Thyroid gland (tissue), 7 donors: ENCODE results near the genes HBA1, WDR90 and RHBDL1.

- PRO-cap, 2 experiments, result no peak in any of the 2 experiments
- RAMPAGE, long total RNA, 5 experiments, result no peak in any of the 5 experiments
Measured at GRCh38 chr16:60880-61471, 7.3 kb downstream of the SNRNP25 start.

GRCh38 chr16:64605-65077 is 7.8 kb downstream of the RHBDF1 start:
- PRO-cap, 2 experiments, result no peak in any of the 2 experiments
- RAMPAGE, long total RNA, 5 experiments, result no peak in any of the 5 experiments

- PRO-cap, 2 experiments, result peak in 2 of 2 experiments; most common plus-strand start chr16:78644 (in 1); most common minus-strand start chr16:78596 (in 1)
- RAMPAGE, long total RNA, 5 experiments, result no peak in any of the 5 experiments
Measured at GRCh38 chr16:78350-79570, 735 bp downstream of the MPG start.

GRCh38 chr16:89624-90177 is 11.7 kb downstream of the MPG start:
- PRO-cap, 2 experiments, result no peak in any of the 2 experiments
- RAMPAGE, long total RNA, 5 experiments, result no peak in any of the 5 experiments

DNA sequence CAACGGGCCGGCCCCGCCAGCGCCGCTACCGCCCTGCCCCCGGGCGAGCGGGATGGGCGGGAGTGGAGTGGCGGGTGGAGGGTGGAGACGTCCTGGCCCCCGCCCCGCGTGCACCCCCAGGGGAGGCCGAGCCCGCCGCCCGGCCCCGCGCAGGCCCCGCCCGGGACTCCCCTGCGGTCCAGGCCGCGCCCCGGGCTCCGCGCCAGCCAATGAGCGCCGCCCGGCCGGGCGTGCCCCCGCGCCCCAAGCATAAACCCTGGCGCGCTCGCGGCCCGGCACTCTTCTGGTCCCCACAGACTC is at the start of gene HBA1:
TSS of gene HBA1 (plus strand) at position 278 of the 300 bp plus-strand sequence.
- PRO-cap, 2 experiments, result no peak in any of the 2 experiments
- RAMPAGE, long total RNA, 5 experiments, result no peak in any of the 5 experiments

GRCh38 chr16:192004-192720 is 11.9 kb downstream of the HBQ1 start:
- PRO-cap, 2 experiments, result no peak in any of the 2 experiments
- RAMPAGE, long total RNA, 5 experiments, result no peak in any of the 5 experiments

DNA sequence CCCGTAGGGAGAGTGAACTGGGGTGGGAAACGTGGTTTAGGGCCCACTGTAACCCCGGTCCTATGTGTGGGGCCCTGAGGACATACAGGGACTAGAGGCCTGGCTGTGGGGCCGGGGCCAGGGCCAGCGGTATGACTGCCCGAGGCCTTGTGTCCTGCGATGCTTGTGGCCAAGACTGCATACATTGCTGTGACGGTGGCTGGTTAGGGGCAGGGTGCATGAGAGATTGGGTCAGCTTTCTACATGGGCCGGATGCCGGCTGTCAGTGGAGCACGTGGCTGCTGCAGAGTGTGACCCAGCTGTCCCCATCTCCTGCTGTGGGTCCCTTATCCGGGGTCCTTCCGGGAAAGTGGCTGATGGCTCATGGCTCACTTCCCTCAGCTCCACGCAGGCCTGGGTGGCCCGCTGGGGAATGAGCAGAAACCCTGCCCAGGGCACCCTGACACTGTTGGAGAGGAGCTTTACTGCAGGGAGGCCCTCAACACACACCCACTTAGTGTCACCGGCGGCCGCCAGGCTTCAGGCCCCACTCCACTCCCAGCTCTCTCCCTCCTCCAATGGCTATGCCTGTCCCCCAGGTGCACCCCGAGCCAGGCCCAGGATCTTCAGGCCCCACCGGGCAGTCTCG is 712 bp upstream of the RGS11 start:
- PRO-cap, 2 experiments, result no peak in any of the 2 experiments
- RAMPAGE, long total RNA, 5 experiments, result no peak in any of the 5 experiments

DNA sequence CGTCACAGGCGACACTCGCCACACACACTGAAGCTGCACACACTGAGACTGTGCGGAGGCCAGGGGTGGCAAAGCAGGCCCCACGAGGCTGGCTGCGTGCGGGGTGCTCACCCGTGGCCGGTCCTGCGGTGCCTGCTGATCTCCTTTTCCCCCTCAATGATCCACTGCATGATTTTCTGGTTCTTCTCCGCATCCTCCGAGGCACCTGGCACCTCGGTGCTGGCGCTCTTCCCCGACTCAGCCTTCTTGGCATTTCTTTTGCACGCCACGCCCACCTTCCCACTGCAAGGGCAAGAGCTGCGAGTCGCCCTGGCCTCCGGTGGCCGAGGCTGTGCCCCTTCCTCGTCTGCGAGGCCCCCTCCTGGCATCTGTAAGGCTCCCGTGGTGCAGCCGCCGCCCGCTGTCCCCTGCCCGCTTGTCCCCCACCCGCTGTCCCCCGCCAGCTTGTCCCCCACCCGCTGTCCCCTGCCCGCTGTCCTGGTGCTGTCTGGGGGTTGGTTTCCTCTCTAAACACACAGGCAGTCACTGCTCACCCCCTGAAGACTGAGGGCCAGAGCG is 14.1 kb downstream of the PDIA2 start:
- PRO-cap, 2 experiments, result no peak in any of the 2 experiments
- RAMPAGE, long total RNA, 5 experiments, result no peak in any of the 5 experiments

GRCh38 chr16:386543-387377 is 5.0 kb upstream of the PGAP6 start:
- PRO-cap, 2 experiments, result no peak in any of the 2 experiments
- RAMPAGE, long total RNA, 5 experiments, result no peak in any of the 5 experiments

DNA sequence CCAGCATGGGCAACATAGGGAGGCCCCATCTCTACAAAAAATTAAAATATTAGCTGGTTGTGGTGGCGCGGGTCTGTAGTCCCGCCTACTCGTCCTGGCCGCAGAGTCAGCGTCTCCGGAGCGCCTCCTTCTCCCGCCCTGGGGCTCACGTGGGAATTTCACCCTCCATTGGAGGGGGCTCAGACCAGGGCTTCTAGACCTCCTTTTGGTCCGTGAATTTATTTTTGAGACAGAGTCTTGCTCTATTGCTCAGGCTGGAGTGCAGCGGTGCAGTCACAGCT is 457 bp upstream of the NME4 start:
- PRO-cap, 2 experiments, result no peak in any of the 2 experiments
- RAMPAGE, long total RNA, 5 experiments, result no peak in any of the 5 experiments

- PRO-cap, 2 experiments, result no peak in any of the 2 experiments
- RAMPAGE, long total RNA, 5 experiments, result no peak in any of the 5 experiments
Measured at GRCh38 chr16:477325-477848, 50.1 kb upstream of the CAPN15 start.

DNA sequence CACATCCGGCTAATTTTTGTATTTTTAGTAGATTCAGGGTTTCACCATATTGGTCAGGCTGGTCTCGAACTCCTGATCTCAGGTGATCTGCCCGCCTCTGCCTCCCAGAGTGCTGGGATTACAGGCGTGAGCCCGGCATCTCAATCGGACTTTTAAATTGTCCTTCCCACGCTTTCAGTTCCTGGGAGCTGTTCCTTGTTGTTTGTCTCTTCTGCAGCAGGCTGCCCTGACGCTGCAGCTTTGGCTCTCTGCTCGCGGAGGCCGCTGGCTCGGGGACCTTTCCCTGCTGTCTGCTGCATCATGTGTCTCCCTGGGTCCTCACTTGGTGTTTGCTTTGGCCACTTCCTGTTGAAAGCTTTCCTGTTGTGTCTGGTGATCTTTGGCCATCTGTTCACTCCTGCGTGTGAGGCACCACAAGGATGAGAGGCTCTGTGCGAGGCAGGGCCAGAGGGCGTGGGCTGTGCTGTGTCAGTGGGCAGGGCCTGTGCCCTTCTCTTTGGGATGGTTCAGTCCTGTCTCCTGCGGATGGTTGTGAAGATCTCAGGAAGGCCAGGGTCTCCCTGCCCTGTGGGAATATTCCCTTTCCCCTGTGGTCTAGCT is 18.4 kb upstream of the CAPN15 start:
- PRO-cap, 2 experiments, result no peak in any of the 2 experiments
- RAMPAGE, long total RNA, 5 experiments, result no peak in any of the 5 experiments

- PRO-cap, 2 experiments, result no peak in any of the 2 experiments
- RAMPAGE, long total RNA, 5 experiments, result no peak in any of the 5 experiments
Measured at GRCh38 chr16:523999-524724, 3.4 kb upstream of the CAPN15 start.

DNA sequence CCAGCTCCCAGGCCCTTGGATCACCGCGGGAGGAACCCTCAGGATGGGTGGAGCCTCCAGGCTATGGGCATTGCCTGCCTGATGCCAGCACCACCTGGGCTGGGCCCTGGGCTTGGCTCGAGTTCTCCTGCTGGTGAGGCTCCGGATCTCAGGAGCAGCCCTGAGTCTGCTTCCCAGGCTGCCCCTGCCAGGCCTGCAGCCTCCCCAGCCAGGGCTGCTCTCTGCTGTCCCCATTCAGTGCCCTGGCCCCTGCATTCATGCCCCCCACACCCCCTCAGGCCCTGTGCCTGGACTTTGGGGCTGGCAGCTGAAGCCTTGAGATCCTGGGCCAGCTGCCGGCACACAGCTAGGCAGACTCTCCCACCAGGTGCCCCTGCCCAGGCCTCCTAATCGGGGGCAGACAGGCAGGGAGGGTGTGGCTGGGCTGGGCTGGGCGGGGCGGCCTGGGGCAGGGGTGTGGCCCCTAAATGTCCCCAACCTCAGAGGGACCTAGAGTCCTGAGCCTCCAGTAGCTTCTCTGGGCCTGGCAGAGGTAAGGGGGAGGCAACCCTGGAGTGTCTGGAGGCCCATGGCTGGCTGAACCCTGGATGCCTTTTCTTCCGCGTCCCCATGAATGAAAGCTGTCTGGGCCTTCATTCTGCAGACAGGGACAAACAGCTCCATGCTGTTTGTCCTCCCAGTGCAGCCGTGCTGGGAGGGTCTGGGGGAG is 1.2 kb upstream of the PIGQ start:
- PRO-cap, 2 experiments, result no peak in any of the 2 experiments
- RAMPAGE, long total RNA, 5 experiments, result no peak in any of the 5 experiments

DNA sequence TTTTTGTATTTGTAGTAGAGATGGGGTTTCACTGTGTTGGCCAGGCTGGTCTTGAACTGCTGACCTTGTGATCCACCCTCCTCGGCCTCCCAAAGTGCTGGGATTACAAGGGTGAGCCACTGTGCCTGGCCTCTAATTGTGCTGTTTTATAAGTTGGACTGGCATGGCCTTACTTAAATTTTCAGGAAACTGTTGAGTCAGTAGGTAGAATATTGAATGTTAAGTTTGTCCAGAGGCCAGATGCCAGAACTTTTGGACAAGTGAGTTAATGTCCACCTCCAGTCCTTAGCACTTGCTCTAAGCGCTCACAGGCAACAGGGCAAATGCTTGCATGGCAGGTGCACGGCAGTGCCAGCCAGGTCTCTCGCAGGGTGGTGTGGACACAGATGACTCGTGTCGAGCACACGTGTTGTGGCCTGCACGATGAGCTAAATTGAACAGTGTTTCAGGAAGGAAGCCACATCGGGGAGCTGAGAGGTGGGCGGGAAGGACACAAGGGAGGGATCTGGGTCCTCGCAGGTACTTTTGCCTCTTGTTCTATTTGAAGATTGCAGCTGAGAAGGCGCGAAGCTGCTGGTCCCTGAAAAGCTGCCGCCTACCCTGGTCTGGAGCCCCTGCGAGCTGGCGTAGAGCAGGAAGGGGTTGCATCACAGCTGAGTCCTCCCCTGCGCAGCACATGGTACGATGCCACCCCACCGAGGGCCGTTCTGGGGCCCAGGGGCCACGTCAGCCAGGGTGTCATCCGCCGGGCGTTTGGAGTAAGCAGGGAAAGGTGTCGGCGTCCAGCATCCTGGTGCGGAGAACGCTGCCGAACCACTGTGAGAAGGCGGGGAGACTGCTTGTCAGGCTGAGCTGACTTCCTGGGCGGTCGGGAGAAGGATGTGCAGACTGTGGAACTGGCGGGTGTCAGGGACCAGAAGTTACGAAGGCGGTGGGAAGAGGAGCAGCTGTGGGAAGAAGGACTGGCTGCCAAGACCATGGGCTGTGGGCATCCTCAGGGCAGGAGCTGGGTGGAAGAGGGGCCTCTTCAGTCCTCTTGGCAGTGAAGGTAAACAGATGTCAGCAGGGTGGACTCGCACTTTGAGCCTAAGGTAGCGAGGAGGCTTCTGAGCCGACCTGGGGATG is 6.3 kb downstream of the RAB40C start:
- PRO-cap, 2 experiments, result no peak in any of the 2 experiments
- RAMPAGE, long total RNA, 5 experiments, result no peak in any of the 5 experiments

DNA sequence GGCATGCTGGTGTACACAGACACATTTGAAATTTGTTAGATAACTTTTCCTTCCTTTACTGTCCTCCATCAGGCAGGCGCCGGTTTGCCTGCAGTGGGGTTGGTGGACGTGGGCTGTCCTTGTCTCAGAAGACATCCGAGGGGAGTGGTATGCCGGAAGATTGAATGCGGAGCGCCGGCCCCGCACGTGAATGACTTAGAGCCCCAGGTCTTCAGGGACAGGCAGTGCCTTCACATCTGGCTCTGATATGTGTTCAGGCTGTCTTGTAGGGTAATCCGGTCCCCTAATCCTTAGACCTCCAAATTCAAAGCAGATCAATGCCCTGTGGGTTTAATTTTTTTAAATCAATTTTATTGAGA is 13.4 kb downstream of the RAB40C start:
- PRO-cap, 2 experiments, result peak in 1 of 2 experiments; most common minus-strand start position 187 of the sequence (in 1)
- RAMPAGE, long total RNA, 5 experiments, result no peak in any of the 5 experiments

- PRO-cap, 2 experiments, result peak in 2 of 2 experiments; most common plus-strand start chr16:649363 (in 2); most common minus-strand start chr16:649232 (in 1)
- RAMPAGE, long total RNA, 5 experiments, result start-site peak on the plus strand in 1 of 5 experiments, at chr16:649299-649370 at its widest, 205 reads per replicate
Measured at GRCh38 chr16:649100-649506, at the start of gene WDR90. Gene WDR90 (plus strand): TSS chr16:649365.

- PRO-cap, 2 experiments, result no peak in any of the 2 experiments
- RAMPAGE, long total RNA, 5 experiments, result no peak in any of the 5 experiments
Measured at GRCh38 chr16:662434-662962, 5.4 kb upstream of the RHOT2 start.

- PRO-cap, 2 experiments, result no peak in any of the 2 experiments
- RAMPAGE, long total RNA, 5 experiments, result no peak in any of the 5 experiments
Measured at GRCh38 chr16:675397-676193, at the start of gene RHBDL1. Gene RHBDL1 (plus strand): TSS chr16:675671.

DNA sequence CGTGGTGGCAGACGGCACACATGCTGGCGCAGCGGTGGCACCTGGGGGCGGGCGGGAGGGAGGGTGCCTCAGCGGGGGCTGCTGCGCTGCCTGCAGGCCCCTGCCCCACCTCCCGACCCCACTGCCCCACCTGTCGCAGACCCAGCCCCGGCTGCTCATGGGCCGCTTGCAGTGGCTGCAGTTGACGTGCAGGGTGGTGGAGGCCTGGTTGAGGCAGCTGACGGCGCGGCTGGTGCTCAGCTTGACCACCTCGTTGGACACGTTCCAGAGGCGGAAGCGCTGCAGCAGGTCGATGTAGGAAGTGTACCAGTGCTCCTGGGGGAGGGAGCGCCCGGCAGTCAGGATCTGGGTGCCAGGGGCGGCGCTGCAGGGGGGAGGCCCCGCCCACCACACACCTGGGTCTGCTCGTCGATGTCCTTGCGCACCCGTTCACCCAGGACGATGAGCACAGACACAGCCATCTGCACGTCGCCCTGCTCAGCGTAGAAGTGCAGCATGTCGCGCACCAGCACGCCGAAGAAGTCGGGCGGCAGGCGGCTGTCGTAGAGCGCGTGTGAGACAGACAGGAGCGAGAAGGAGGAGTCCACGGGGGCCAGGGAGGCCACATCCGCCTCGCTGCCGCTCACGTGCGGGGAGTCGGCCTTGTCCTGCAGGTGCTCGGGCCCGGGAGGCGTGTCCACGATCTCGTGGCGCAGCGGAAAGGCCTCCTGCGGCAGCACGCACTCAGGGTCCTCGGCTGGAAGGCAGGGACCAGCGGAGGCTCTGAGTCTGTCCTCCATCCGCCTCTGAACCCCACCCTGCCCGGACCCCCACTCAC is 936 bp upstream of the JMJD8 start:
- PRO-cap, 2 experiments, result no peak in any of the 2 experiments
- RAMPAGE, long total RNA, 5 experiments, result no peak in any of the 5 experiments